Myometrial cell (primary cell): ENCODE results near the gene ABCC6.

DNA sequence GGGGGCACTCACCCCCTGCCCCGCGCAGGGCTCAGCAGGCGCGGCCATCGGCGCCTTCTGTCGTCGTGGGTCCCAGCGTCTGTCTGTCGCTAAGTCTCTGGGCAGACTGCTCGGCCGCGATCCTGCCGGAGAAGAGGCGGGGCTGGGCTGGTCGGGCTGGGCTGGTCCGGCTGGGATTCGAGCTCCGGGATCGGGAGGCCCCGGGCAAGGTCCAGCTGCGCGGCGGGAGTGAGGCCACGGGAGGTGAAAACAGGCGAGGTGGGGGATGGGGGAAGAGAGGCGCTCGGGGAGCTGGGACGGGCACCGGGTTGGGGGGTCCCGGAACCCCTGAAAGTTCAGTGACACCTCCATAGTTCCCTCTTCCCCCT, at the start of gene ABCC6:
ABCC6 (minus strand) TSS at position 108 of the 368 bp plus-strand sequence.
- RAMPAGE, long total RNA: no peak

GRCh38 chr16:16804862-16805075, 425.8 kb downstream of the NPIPA7 start:
- RAMPAGE, long total RNA: no peak

DNA sequence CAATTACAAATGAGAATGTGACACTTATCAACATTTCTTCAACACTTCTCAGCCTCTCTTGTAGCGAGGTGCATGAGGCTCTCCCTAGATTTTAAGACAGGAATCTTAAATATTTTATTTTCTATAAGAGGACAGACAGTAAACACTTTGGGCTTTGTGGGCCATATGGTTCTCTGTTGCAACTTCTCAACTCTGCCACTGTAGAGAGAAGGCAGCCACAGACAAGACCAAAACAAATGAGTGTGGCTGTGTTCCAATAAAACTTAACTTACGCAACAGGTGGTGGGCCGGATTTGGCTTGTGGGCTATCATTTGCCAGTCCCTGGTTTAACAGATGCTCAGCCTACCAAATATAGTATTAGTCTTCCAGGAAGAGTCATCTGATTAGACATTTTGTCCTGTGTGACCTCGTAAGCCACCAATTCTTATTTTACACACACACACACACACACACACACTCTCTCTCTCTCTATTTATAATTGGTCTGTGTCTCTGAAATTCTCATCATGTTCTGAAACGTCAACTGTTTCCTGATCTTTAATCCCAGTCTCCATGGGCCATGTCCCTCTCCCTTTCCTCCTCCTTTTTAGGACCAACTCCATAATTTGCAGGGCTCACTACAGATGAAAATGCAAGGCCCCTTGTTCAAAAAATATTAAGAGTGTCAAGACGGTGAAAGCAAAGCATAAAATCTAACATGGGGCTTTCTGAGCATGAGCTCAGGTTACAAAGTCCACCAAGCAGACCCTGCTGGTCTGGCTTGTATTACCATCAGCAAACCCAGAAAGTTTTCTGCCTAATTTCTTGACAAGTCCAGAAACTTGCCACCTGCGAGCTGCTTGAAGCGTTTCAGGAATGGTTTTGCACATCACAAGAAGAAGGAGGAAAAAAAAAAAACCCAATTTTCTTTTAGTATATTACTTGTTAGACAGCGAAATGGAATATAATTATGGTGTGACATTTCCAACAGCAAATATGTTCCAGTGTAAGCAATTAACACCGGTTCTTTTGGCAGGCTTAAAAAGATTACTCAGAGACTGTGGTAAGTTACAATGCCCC, 245.7 kb downstream of the XYLT1 start:
- RAMPAGE, long total RNA: no peak

DNA sequence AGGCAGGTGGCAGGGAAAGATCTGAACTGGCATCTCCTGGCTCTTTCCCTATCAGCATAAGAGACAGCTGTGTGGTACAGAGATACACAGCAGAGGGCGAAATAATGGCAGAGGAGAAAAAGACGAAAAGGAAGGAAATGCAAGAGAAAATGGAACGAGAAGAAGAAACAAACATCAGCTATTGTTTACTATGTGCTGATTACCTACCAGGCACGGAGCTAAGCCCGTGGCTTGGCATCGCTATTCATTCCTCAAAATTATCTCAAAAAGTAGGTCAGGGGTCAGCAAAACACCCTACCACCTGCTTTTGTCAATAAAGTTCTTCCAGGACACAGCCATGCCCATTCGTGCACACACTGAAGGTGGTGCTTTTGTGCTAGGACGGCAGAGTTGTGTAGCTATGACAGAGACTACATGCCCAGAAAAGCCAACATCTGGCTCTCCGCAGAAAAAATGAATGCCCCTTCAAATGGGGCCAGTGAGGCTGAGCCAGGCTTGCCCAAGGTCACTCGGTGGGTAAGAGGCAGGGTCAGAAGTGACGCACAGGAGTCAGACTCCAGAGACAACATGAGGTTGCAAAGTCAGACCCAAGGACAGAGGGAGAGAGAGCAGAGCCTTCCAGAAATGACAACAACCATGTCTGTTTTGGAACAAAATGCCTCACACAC, 200.2 kb downstream of the XYLT1 start:
- RAMPAGE, long total RNA: no peak

DNA sequence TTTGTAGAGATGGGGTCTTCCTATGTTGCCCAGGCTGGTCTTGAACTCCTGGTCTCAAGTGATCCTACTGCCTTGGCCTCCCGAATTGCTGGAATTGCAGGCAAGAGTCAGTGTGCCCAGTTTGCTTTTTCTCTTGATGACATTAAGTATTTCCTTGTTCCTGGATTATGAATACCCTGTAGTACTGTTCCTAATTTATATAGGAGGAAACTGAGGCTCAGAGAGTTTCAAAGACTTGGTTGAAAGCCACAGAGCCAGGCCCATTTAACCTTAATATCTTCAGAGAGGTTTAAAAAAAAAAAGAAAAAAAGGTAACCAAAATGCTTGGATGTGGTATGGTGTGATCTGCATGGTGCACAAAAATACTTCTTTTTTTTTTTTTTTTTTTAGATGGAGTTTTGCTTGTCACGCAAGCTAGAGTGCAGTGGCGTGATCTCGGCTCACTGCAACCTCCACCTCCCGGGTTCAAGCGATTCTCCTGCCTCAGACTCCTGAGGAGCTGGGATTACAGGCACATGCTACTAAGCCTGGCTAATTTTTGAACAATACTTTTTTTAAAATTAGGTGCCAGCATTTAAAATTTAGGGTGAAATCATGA, 101.9 kb downstream of the XYLT1 start:
- RAMPAGE, long total RNA: no peak

- RAMPAGE, long total RNA: no peak
Measured at GRCh38 chr16:17380460-17381158, 90.2 kb downstream of the XYLT1 start.

GRCh38 chr16:17411995-17412362, 58.8 kb downstream of the XYLT1 start:
- RAMPAGE, long total RNA: no peak

GRCh38 chr16:17472083-17472316, 1.2 kb upstream of the XYLT1 start:
- RAMPAGE, long total RNA: no peak

DNA sequence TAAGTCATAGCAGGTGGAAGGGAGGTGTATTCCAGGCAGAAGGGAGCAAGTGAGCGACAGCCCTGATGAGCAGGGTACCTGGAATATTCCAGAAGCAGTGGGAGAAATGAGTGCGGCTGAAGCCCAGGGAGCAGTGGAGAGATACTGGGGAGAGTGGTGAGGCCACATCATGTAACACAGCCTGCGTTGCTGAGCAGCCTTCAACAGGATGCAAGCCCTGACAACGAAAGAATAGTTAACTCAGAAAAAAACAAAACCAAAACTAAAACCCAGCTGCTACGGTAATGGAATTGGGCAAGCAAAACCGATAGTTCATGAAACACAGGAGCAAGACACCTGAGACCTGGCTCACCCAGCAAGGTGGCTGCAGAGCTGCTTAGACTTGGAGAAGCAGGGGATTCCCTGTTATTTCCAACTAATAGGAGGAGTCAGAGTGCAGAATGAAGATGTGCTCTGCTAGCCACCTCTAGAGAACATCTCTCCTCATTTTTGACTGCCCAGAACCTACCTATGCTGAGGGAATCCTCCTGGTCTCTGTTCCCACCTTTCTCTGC, 59.2 kb upstream of the XYLT1 start:
- RAMPAGE, long total RNA: no peak

- RAMPAGE, long total RNA: no peak
Measured at GRCh38 chr16:17591141-17591663, 120.4 kb upstream of the XYLT1 start.

GRCh38 chr16:18535290-18535791, 26.6 kb downstream of the NOMO2 start:
- RAMPAGE, long total RNA: no peak

GRCh38 chr16:18538459-18539073, 23.3 kb downstream of the NOMO2 start:
- RAMPAGE, long total RNA: no peak

GRCh38 chr16:18571420-18571560, 9.4 kb upstream of the NOMO2 start:
- RAMPAGE, long total RNA: no peak

- RAMPAGE, long total RNA: no peak
Measured at GRCh38 chr16:18791243-18791595, 1.1 kb upstream of the RPS15A start.

- RAMPAGE, long total RNA: no peak
Measured at GRCh38 chr16:18800042-18800464, 1.3 kb downstream of the ARL6IP1 start.

DNA sequence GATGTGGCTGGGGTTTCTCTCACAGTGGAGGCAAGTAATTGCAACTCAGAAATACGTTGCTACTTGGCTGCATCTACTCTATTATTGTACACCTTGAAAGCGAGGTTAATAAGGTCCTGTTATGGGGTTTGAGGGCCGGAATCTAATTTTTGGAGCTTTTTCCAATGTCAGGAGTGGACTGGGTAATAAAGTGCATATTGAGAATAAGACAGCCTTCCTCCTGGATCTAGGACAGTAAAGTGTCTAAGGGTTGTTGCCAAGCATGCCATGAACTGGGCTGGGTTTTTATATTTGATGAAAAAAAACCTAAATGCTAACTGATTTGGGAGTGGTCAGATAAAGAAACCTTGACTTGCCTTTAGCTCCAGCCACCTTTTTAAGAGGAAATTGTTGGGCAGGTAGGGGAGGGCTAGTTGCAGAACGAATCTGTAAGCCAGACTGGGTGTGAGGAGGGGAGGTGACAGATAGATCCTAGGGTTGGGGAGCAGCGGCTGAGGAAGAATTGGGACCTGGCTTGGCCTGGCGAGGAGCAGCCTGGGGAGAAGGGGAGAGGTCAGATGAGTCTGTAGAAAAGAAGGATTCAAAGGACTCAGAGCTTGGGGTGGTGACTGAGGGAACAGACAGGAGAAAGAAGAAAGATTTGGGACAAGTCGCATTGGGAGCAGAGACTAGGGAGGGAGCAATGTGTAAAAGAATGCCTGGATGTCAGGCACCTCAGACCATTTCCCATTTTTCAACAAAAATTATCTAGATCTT, 12.1 kb downstream of the TMC7 start:
- RAMPAGE, long total RNA: no peak

- RAMPAGE, long total RNA: no peak
Measured at GRCh38 chr16:19068220-19068560, 776 bp downstream of the COQ7 start.

DNA sequence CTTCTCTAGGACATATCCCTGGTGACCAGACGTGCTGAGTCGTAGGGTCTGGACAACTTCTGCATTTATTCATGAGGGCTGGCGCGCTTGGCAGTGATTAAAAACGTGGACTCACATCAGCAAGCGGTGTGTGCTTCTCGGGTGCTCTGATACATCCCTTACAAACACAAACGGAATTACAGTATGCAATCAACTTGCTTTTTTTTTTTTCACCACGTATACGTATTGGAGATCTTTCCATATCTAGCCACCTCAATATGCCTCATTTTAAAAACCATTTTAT, 23.2 kb downstream of the ITPRIPL2 start:
- RAMPAGE, long total RNA: no peak

GRCh38 chr16:19192677-19193289, 24.7 kb downstream of the SYT17 start:
- RAMPAGE, long total RNA: no peak

DNA sequence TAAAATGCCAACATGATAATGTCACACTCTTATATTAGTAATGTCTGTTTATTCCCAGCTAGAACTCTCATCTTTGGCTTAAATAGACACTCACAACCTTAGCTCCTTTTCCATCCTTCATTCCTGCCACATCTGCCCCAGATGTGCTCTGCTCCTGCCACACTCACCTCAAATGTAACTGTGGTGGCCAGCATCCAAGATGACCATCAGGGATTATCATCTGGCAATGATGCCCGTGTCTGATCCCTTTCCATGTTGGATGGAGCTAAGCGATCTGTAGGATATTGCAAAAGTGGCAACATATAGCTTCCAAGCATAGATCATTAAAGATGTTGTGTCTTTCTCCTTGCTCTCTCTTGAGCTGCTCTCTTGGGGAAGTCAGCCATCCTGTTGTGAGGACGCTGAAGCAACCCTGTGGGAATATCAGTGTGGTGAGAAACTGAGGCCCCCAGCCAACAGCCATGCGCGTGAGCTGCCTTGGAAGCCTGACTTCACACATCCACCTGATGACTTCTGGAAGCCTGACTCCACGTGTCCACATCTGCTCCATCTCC, 36.3 kb upstream of the TMC5 start:
- RAMPAGE, long total RNA: no peak